Endodermal cell (in vitro differentiated cells): ENCODE results near the genes USP17L18 and USP17L26.

- PRO-cap, result no peak
Measured at GRCh38 chr4:8101015-8101404, 57.6 kb downstream of the ABLIM2 start.

DNA sequence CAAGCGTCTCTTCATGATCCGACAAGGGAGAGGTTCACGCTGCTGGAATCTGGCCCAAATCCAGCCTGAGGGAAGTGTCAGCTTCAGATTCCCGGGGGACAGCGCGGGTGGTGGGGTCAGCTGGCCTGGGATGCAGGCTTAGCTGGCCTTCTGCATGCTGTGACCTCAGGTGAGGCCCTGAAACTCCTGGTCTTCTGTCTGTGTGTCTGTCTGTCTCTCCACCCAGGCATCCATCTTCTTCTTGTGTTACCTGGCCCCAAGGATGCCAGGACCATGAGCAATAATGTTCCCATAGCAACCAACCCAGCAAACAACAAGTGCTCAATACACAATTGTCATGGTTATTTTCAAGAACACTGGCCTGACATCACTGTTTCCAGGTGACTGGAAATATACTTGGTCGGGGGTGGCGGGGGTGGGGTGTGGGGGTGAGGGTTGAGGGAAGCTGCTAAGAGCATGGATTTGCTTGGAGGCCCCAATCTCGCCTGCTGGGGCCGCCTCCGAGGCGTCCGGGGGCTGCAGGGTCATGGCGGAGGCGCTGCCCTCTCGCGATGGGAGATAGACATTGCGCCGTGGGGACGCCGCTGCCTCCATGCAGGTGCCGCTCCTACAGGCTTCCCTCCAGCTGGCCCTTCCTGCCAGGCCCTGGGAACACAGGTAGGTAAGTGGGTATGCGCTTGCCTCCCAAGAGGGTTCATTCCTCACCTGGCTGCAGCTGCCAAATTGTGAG lies 48.2 kb downstream of the ABLIM2 start:
- PRO-cap, result unidirectional peak, minus-strand start at position 248 of the sequence

DNA sequence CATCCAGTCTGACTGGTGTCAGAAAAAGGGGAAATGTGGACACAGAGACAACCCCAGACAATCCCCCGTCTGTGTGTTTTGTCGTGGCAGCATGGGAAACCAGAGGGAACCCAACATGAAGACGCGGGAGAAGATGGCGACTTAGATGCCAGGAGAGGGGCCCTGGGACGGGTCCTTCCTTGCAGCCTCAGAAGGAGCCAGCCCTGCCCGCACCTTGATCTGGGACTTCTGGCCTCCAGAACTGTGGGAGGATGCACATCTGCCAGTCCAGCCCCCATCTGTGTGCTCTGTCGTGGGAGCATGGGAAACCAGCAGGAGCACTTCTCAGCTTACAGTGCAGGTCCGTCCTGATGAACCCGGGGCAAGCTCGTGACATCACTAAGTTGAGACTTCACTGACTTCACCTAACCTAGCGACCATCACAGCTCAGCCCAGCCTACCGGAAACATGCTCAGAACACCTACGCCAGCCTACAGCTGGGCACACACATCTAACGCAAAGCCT lies 38.2 kb downstream of the ABLIM2 start:
- PRO-cap, result no peak

DNA sequence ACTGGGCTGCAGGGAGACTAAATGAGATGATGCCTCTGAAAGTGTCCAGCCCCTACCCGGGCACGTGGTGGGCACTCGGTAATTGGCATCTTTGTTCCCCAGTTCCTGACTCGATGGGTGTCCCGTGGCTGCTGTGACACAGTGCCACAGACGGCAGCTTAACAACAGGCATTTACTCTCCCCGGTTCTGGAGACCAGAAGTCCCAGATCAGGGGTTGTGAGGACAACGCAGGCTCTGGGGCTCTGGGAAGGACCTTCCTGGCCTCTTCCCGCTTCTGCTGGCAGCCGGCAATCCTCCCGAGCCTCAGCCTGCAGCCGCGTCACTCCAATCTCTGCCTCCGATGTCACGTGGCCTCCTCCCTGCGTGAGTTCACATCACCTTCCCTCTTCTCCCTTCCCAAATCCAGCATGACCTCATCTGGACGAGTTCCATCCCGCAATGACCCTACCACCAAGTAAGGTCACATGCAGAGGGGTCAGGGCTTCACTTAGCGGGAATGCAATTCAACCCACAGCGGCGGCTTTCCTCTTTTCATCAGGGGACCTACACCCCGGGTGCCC lies 25.7 kb downstream of the ABLIM2 start:
- PRO-cap, result no peak

DNA sequence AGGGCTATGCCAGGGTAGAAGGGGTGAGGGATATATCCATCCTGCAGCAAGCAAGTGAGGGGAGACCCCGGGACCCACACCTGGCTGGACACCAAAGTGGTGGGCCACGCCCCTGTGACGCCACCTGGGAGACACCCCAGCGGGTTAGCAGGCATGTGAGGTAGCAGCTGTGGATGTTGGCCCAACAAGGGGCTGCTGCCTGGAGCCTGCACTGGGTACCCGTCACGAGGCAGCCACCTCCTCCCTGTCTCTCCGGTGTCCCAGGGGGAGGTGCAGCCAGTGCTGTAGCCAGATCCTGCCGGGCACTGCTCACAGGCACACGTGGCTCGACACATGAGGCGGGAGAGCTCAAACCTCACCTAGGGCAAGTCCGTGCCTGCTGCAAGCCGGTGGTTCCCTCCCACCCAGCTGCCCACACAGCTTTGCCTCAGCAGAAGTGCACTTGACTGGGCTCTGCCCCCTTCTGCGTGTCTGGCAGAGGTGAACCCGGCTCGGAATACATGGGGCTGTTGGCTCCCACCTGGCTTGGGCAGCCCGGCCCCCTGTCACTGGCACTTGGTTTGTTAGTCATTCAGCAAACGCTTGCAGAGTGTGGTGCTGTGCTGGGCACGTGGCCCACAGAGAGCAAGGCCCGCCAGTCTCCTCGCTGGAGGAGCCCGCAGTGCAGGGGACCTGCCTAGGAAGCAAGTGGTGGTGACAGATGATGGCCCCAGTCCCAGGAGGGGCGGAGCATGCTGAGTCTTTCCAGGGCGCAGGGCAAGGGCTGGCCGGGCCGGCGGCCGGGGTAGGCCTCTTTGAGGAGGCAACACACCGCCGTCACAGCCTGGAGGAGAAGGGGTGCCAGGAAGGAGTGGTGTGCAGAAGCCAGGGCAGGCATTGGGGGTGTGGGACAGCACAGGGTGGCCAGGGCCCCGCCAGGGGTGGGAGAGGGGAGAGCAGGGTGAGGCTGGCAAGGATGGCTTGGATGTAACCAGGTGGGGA lies 10.2 kb upstream of the SH3TC1 start:
- PRO-cap, result no peak

- PRO-cap, result no peak
Measured at GRCh38 chr4:8243780-8244612, 25.6 kb upstream of the HTRA3 start.

DNA sequence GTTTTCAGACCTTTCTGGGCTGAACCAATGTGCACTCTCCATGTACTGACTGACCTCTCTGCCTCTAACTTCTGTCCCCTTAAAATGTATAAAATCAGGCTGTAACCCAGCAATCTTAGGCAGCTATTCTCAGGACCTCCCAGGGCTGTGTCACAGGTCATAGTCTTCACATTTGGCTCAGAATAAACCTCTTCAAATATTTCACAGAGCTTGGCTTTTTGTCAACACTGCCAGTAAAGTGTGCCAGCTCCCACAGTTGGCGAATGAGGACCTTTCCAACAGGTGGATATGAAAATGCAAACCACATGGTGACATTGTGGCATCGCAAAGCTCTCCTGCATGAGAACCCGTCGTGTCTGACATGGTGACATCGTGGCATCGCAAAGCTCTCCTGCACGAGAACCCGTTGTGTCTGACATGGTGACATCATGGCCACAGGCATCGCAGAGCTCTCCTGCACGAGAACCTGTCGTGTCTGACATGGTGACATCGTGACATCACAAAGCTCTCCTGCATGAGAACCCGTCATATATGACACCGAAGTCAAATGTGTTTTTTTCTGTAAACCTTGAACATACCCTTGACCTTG lies 76.3 kb downstream of the ACOX3 start:
- PRO-cap, result no peak

DNA sequence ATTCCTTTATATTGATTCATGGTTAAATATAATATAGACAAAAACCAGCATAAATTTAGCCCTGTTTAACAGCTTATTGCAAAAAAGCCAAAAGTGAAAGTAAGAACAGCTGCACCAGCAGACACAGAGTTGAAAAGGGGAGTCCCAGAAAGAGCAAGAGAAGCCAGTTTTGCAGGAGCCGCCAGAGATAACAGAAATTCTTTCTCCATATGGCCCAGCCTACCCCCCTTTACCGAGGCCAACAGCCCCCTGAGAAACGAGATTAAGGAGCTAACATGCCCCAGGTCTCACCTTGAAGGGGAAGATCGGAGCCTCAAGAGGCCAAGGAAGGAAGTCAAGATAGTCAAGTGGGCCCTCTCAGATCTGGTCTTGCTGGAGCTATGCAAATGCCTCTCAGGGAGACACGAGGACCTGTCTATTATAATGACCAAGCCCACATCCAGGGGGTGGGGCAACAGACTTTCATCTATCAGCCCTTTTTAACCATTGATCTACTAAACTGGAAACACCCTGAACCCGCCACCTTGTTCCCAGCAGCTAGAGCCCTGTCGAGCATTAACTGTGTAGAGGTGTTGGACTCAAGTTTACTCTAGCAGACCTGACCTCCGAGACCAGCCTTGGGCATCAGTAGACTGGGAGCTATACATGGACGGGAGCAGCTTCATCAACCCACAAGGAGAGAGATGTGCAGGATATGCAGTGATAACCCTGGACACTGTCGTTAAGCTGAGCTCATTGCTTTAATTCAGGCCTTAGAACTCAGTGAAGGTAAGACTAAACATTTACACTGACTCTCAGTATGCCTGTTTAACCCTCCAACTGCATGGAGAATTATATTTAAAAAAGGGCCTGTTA lies 4.7 kb downstream of the ACOX3 start:
- PRO-cap, result no peak

- PRO-cap, result no peak
Measured at GRCh38 chr4:8536880-8537680, 43.1 kb upstream of the GPR78 start.

- PRO-cap, result no peak
Measured at GRCh38 chr4:8610954-8611773, 18.6 kb downstream of the CPZ start.

GRCh38 chr4:8642007-8642483 lies 49.5 kb downstream of the CPZ start:
- PRO-cap, result no peak

GRCh38 chr4:8701252-8701464 lies 108.6 kb downstream of the CPZ start:
- PRO-cap, result no peak

DNA sequence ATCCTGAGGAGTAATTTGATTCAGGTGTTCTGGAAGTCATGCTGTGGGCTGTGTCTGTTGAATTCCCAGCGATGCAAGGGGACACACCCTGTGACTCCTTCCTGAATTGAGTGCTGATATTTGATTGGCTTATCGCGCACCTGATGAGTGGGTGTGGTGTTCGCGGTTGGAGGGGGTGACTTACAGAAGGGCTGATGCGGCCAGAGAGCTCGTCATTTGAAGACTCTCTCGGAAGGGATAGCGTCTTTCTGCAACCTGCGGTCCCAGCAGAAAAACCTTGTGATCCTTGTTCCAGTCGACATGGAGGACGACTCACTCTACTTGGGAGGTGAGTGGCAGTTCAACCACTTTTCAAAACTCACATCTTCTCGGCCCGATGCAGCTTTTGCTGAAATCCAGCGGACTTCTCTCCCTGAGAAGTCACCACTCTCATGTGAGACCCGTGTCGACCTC lies at the start of gene USP17L18:
Gene USP17L18 (plus strand): TSS at position 301 of the 453 bp plus-strand sequence.
- PRO-cap, result no peak

GRCh38 chr4:9334379-9334940 lies at the start of gene USP17L26:
TSS of gene USP17L26 (plus strand) at chr4:9334658.
- PRO-cap, result no peak

GRCh38 chr4:9602127-9602390 lies 157.8 kb downstream of the DEFB131A start:
- PRO-cap, result no peak

DNA sequence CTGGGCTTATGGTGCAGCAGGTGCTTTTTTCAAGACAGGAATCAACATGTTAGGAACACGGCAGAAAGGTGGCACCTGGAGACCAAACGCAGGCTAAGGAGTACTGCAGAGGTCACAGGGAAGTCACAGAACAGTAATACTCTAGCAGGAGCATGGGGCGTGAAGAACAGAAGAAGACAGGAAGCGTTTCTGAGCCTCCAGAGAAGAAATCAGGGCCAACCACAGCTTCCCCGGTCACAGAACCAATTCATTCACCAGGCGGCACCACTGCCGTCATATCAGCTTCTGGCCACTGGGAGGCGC lies 78.1 kb upstream of the DRD5 start:
- PRO-cap, result no peak

DNA sequence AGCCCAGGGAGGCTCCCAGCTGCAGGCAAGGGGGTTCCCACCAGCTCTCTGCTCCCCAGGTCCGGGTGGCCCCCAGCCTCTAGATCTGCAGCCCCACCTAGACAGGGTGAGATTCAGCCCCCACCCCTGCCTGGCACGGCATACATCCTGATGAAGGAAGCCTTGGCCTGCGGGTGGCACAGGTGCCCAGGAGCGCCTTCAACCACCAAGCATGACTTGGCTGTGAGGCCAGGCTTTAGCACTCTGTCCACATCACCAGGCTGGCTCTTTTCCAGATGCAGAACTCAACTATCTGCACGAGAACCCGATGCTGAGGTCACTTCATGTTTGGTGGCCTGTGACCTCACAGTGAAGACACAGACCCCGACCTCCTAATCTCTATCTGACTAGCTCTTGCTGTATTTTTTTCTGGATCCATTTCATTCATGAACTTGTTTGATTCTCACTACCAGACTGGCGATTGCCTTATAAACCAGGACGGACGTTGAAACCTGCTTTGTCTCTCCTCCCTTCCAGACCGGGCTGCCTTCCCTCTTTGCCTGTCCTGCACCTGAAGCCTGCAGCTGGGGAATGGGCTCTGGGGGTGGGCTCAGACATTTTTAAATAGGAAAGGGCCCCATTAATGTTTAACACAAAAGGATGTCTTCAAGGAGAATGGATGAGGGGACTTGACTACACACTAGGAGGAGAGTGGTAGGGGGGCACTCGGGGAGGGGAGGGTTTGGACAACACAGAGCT lies 40.4 kb downstream of the WDR1 start:
- PRO-cap, result no peak

DNA sequence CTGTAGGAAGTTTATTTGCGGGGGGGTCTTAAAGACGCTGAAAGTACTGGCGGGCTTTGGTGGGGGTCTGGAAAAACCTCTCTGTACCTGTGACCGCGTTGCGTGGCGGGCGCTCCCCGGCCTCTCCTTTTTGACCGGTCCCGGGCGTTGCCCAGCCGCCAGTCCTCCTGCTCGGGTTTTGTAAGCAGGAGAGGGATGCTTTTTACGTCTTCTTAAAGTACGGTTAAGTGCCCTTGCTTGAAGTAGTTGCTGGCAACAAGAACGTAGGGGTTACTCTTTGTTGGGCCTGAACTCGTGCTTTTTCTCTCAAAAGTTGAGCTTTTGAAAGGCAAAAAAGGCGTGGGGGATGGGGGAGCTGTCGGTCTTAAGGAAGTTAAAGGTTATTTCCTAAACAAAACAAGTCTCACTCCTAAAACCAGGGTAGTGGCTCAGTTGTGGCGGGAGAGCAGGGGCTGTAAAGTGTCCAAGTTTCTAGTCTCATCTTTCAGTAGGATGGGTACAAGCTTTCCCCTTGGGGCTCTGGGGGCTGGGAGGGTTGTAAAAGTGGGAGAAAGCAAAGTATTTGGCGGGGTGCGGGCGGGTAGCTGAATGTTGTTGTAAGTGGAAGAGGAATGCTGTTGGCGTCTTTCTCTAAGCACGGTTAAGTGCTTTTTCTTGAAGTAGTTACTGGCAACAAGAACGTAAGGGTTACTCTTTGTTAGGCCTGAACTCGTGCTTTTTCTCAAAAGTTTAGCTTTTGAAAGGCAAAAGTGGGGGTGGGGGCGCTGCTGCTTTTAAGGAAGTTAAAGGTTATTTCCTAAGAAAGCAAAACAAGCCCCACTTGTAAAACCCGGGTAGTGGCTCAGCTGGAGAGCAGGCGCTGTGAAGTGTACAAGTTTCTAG lies 797 bp upstream of the WDR1 start:
- PRO-cap, result bidirectional peak, plus-strand start at position 431 of the sequence, minus-strand start at position 163 of the sequence; bidirectional peak, plus-strand start at position 591 of the sequence, minus-strand start at position 656 of the sequence

- PRO-cap, result no peak
Measured at GRCh38 chr4:10172838-10173307, 56.3 kb upstream of the WDR1 start.

GRCh38 chr4:10173308-10173906 lies 56.8 kb upstream of the WDR1 start:
- PRO-cap, result no peak